Colon Carcinoma Metastatic in the Brain (tissue), 2 donors: ENCODE data around the genes ZNF608 and GRAMD2B.

- PRO-cap, 2 experiments: no peak in any of the 2 experiments
Observed at GRCh38 chr5:123548272-123549018, 36.5 kb downstream of the CSNK1G3 start.

DNA sequence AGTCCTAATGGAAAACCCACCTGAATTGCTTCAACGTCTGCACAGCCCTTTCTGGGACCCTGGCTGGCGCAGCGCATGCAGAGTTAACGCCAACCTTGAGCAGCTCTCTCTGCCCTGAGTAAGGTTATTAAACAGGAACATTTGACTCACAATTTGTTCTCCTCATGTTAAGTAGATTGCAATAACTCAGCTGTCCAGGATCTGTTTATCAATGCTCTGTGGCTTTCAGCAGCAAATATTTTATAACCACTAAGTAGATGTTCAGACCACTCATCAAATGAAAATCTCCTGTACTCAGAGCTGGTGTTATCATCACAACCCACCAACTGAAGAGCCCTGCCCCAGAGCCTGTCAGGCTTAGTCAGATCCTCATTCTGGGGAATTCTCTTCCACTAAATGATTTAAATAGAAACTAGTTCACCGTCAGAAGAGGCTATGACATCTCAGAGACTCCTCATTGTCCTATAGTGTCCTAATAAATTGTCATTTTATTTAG is 403.0 kb downstream of the ZNF608 start:
- PRO-cap, 2 experiments: no peak in any of the 2 experiments

DNA sequence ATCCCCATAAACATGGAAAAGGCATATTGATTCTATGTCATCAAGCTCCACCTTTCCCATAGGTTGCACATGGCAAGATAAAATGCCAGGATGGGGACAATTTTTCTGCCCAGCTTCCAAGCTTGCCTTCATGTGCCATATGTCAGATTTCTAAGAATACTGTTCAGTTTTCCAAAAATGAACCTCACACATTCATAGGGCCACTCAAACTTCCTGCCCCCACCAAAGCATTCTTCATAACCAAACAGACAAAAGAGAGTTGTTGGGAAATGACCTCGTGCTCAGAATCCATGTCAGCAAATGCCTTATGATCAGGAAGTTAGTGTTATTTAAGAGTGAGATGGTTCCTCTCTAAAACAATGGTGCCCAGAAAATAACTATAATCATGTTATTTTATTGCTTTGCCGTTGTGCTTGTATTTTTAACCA is 208.3 kb downstream of the ZNF608 start:
- PRO-cap, 2 experiments: no peak in any of the 2 experiments

GRCh38 chr5:124671124-124671630 is 75.3 kb downstream of the ZNF608 start:
- PRO-cap, 2 experiments: no peak in any of the 2 experiments

GRCh38 chr5:124743934-124744278 is 2.5 kb downstream of the ZNF608 start:
- PRO-cap, 2 experiments: no peak in any of the 2 experiments

GRCh38 chr5:124746187-124746937 is at the start of gene ZNF608:
Gene ZNF608, minus strand, starts transcription at chr5:124746639.
- PRO-cap, 2 experiments: peak in 1 of 2 experiments; most common plus-strand start chr5:124746861 (in 1); most common minus-strand start chr5:124746784 (in 1)

GRCh38 chr5:124806299-124806934 is 60.0 kb upstream of the ZNF608 start:
- PRO-cap, 2 experiments: no peak in any of the 2 experiments

DNA sequence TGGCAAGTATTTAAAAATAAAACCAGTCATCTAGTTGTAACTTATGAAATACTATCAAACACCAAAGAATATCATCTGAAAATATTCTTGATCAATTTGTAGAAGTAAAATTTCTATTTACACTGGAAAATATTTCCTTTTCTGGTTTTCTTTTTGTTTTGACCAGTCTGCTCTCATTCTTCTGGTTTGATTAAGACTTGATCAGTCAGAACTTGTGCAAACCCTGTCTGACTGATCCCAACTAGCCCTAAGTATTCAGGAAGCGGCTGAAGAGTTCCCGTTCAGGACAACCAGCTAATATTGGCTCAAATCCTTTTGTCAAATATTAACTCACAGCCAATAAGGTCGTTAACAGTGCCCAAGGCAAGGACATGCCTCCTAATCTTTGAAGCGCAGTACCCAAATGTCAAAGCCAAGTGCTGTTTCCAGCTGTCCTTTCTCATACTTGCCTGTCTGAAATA is 266.2 kb upstream of the ZNF608 start:
- PRO-cap, 2 experiments: no peak in any of the 2 experiments

DNA sequence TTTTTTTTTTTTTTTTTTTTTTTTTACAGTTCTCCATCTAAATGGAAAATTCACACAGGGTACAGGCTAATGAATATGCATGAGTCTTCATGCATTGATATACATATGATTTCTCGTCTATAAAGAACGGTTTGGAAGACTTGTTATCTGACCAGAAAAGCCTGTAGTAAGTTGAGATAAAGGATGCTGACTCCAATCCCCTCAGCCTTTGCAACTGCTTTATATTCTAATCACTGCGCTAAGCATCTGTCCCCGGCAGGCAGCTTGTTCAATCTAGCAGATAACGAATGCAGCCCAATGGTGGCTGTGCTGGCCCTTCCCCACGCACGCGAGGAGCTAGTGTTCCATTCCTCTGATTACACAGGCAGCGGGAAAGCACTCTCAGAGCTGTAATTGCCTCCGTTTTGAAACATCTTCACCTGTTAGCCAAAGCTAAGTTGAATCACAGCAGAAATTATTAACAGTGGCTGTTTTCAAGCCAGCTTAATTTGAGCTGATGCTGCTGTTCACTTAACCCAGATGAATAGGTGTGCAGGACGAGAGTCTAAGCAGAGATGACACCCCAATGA is 453.9 kb upstream of the ZNF608 start:
- PRO-cap, 2 experiments: no peak in any of the 2 experiments

DNA sequence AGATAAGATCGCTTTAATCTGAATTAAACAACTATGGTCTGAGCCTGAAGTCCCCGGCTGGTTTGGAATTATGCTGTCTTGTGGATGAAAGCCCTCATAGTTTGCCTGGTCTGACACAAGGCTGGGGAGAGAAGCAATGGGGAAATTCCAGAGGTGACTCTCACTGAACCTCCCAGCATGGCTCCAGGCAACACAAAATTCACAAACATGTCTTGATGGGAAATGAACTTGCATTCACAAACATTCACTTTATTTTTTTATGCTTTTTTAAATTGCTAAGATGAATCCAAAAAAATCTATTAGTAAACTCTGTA is 27.9 kb upstream of the GRAMD2B start:
- PRO-cap, 2 experiments: no peak in any of the 2 experiments

- PRO-cap, 2 experiments: peak in 2 of 2 experiments; most common plus-strand start chr5:126423433 (in 1); most common minus-strand start chr5:126423367 (in 1)
Observed at GRCh38 chr5:126422704-126424058, at the start of gene GRAMD2B. Gene GRAMD2B, plus strand, starts transcription at chr5:126423409.

DNA sequence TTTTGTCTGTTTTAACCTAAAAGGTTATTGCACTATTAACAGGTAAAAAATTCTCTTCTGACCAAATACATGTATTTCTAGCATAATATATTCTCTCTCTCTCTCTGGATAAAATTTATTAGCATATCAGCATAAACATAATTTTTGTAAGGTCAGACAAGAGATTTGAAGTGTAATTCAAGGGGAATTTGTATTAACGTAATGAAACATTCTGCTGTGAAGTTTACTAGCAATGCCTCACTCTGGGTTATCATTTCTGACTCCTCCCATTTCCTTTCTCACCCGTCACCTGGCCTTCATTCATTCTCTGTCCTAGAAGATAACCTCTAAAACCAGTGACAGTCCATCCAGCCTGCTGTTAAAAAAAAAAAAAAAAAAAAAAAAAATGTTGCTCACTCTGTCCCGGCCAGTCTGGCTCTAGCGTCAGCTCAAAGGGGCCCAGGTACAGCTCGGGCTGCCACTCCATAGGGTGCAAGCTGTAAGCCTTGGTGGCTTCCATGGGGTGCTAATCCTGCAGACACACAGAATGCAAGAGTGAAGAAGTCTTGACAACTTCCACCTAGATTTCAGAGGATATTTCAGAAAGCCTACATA is 27.2 kb downstream of the GRAMD2B start:
- PRO-cap, 2 experiments: no peak in any of the 2 experiments

DNA sequence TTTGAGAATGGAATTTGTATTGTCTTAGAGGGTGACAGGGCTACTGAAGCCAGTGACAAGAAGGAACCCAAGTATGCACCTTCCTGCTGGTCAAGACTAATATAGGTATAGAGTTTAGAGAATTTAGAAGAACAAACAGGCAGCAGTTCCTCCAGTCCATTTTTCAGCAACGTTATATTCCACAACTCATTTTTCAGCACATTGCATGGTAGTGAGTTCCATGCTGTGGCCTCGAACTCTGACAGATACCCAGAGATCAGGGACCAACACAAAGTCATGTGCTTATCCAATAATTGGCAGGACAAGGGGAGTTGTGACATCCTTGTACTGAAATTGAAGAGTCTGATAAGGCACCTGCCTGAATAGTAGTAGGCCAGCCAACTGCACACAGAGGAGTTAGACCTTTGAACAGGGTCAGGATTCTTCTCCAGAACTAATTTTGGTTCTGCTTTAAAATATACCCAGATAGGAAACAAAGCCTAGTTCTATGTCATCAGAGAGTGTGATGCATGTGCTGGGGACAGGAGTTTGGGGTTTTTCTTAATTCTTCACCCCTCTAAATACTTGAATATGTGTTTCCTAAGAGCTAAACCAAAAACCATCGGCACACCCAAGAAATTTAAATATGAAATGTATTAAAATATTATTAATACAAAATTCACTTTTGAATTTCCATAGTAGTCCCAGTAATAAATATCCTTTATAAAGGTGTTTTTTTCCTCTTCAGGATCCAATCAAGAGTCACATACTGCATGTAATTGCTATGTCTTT is 46.8 kb downstream of the GRAMD2B start:
- PRO-cap, 2 experiments: no peak in any of the 2 experiments

GRCh38 chr5:126493085-126493591 is 69.9 kb downstream of the GRAMD2B start:
- PRO-cap, 2 experiments: no peak in any of the 2 experiments

DNA sequence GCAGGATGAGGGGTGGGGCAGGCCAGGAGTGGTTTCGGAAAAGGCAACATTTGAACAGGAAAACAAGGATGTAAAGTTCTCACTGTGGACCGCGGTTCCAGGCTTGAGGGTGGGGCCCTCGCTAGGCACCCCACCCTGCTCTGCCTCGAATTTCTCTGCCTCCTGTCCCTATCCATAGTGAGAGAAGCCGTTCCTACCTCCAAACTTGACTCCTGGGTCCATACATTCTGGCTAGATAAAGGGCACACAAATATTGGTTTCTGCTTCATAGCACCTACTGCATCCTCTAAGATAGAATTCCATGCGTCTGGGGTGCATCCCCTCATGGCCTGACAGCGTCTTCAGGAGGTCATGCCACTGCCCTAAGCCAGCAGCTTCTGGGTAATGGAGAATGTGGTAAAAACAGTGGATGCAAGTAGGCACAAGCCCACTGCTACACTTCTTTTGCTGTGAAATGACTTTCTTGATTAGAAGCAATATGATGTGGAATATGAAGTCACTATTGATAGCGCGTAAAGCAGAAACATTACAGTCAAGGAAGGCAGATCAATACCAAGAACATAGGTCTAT is 79.0 kb downstream of the GRAMD2B start:
- PRO-cap, 2 experiments: no peak in any of the 2 experiments

DNA sequence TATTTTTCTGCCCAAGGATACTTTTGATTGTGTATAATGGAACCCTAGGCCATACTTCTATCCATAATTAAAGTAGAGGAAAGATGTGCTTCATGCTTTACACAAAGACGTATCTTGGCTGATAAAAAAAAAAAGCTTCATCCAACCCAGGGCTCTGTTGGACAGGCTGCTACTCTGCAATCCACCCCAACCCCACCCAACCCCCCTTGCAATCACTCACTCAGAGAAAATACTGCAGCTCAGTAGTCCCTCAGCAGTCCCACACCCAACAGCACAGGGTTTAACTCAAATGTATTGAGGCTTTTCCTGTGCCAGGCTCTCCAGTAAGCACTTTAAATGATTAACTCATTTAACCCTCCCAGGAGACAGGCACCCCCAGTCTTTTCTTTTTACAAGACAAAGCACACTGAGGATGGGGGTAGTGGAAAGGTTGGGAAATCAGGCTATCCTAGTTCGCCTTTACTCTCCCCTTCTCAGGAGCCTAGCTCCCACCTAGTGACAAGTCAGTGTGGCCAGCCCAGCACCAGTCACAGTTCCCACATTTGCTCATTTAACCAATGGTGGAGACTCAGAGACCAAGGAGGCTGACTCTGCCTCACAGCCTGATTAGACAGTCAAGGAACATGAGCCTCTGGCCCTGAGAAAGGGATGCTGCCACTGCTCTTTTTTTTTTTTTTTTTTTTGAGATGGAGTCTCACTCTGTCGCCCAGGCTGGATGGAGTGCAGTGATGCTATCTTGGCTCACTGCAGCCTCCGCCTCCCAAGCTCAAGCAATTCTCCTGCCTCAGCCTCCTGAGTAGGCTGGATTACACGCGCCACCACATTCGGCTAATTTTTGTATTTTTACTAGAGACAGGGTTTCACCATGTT is 3.5 kb downstream of the ALDH7A1 start:
- PRO-cap, 2 experiments: no peak in any of the 2 experiments

DNA sequence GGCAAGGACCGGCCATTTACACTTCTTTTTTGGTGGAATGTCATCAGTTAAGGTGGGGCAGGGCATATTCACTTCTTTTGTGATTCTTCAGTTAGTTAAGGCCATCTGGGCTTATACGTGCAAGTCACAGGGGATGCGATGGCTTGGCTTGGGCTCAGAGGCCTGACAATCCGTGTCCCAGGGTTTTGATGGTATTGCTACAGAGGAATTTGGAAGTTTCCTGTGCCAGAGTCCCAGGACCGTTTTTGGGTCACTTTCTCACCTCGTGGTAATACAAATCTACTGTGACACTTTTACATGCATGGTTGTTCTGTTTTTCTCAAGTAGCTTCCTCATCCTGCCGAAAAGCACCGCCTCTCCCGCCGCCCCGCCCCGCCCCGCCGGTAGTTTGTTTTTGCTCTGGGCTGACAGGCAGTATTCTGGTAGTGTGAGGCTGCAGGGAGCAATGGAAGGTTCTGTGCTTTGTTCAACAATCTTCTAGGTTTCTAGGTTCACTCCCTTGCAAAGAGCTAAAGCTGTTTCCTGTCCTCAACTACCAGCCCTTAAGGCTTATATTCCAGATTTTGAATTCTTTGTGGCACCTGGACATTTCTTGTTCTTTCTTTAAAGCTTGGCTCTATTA is 68.7 kb downstream of the LMNB1 start:
- PRO-cap, 2 experiments: peak in 1 of 2 experiments; most common plus-strand start position 417 of the sequence (in 1)

GRCh38 chr5:127029839-127030495 is 391 bp downstream of the MARCHF3 start:
- PRO-cap, 2 experiments: peak in 2 of 2 experiments; most common minus-strand start chr5:127030356 (in 1)

DNA sequence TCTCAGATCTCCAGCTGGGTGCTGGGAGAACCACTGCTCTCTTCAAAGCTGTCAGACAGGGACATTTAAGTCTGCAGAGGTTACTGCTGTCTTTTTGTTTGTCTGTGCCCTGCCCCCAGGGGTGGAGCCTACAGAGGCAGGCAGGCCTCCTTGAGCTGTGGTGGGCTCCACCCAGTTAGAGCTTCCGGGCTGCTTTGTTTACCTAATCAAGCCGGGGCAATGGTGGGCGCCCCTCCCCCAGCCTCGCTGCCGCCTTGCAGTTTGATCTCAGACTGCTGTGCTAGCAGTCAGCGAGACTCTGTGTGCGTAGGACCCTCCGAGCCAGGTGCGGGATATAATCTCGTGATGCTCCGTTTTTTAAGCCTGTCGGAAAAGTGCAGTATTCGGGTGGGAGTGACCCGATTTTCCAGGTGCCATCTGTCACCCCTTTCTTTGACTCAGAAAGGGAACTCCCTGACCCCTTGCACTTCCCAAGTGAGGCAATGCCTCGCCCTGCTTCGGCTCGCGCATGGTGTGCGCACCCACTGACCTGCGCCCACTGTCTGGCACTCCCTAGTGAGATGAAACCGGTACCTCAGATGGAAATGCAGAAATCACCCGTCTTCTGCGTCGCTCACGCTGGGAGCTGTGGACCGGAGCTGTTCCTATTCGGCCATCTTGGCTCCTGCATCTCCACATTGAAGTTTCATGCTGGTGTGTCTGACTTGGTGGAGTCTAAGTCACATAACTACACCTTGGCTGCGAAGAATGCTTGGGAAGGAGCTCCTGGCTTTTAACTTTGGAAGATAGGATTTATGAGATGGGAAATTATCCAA is 36.3 kb downstream of the CCDC192 start:
- PRO-cap, 2 experiments: no peak in any of the 2 experiments

DNA sequence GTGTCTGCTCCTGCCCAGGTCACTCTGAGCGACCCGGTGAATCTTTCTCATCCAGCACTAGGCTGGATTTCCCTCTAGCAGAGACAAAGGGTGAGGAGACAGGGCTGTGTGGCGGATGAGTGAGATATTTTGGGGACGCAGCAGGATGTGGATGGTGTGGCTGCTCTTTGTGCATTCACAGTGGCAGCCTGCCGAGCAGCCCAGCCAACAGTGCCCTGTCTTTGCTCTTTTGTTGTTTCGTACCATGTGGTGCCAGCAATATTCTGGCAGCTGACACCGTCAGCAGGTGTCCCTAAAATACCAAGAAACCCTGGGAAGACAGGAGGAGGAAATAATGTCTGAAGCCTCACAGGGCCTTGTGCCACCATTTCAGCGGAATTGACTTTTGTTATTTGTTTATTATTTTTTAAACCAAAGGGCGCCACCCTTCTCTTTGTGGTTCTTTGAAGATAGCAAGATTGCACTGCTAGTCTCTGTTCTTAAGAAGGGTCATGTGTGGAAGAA is 141.4 kb downstream of the CCDC192 start:
- PRO-cap, 2 experiments: no peak in any of the 2 experiments